ENCODE results near the genes TACC3, NSD2 and ADD1.

- RRBS = 86% methylated on average over 5 of the region's 16 CpGs
Measured at GRCh38 chr4:1245734-1246162, 3.2 kb downstream of the CTBP1 start.

DNA sequence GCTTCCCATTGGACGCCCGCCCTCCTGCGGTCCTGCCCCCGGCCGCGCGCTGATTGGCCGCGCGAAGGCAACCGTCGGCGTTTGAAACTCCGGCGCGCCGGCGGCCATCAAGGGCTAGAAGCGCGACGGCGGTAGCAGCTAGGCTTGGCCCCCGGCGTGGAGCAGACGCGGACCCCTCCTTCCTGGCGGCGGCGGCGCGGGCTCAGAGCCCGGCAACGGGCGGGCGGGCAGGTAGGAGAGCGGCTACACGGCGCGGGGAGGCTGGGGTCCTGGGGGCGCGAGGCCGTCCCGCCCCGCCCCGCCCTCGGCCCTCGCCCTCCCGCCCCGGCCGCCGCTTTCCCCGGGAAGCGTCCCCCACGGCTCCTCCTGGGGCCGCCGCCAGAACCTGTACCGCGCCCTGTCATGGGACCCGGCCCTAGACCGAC, at the start of gene TACC3:
TACC3 (plus strand) TSS at position 109 of the 425 bp plus-strand sequence.
- RRBS = under 1% methylated on average over 38 of the region's 60 CpGs

- RRBS = no CpG with 5 or more reads among the region's 25 CpGs
Measured at GRCh38 chr4:1727109-1728094, 6.1 kb downstream of the TACC3 start.

DNA sequence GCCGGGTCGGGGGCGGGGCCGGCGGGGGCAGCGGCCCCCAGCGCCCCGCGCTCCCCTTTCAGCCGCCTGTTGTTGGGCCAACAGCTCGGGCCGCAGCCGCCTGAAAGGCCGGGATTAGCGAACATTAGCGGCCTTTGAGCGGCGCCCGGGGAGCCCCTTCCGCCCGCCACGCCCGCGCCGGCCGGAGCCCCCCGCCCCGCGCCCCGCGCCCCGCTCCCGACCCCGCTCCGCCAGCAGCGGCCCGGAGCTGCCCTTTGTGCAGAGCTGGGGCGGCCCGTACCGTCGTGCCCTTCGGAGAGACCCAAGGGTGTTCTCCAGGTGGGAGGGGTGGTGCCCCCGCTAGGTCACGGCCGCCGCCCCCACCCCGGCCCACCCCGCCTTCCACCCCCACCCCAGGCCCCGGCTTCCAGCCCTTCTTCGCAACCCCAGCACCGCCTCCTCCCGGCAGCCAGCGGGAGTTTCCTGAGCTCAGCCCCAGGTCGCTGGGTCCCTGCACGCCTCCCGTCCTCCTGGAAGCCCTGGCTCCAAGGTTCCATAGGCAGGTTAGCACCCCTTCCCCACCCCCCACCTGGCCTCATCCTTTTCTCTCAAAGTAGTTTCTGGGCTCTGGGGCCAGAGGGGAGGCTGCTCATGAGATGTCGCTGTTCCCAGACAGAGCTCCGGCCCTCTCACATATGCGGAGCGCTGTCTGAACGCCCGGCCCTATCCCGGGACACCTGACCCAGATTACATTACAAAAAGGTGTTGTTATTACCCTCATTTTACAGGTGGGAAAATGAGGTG, 25.3 kb upstream of the FGFR3 start:
- RRBS = 6% methylated on average over 30 of the region's 63 CpGs

GRCh38 chr4:1794380-1794816, 1.3 kb downstream of the FGFR3 start:
- RRBS = 2% methylated on average over 8 of the region's 52 CpGs

- RRBS = no CpG with 5 or more reads among the region's 17 CpGs
Measured at GRCh38 chr4:1834372-1835131, 21.4 kb downstream of the LETM1 start.

DNA sequence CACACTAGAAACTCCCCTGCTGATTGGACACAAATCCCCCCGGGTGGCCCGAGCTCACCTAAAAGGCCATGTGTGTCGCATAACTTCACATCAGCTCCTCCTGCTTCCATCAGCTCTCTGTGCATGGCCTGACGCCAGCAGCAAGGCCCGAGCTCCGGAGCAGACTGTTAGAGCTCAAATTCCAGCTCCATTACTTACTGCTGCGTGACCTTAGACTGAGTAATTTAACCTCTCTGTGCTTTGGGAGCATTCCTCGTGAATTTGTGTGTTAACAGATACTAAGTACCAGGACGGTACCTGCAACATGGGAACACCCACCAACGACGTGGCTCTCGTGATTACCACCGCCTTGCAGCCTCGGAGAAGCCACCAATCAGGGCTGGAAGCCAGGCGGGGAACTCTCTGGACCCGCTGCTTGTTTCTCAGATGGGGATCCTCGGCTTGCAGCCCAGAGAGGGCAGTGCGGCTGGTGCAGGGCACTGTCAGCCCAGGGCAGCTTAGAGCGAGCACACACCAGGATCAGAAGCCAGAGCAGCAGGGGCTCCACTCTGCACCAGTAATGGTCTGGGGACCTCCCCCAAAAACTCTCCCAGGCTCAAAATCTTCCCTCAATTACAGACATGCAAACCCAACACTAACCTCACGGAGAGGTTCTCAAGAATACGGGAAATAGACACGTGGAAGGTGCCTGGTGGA, 12.9 kb downstream of the LETM1 start:
- RRBS = no CpG with 5 or more reads among the region's 22 CpGs

GRCh38 chr4:1870675-1871760, at the start of gene NSD2:
Gene NSD2, plus strand, starts transcription at chr4:1871393.
- RRBS = under 1% methylated on average over 83 of the region's 178 CpGs

- RRBS = under 1% methylated on average over 19 of the region's 85 CpGs
Measured at GRCh38 chr4:2042171-2043089, 635 bp downstream of the C4orf48 start.

GRCh38 chr4:2252988-2254180, 8.5 kb downstream of the MXD4 start:
- RRBS = no CpG with 5 or more reads among the region's 33 CpGs

DNA sequence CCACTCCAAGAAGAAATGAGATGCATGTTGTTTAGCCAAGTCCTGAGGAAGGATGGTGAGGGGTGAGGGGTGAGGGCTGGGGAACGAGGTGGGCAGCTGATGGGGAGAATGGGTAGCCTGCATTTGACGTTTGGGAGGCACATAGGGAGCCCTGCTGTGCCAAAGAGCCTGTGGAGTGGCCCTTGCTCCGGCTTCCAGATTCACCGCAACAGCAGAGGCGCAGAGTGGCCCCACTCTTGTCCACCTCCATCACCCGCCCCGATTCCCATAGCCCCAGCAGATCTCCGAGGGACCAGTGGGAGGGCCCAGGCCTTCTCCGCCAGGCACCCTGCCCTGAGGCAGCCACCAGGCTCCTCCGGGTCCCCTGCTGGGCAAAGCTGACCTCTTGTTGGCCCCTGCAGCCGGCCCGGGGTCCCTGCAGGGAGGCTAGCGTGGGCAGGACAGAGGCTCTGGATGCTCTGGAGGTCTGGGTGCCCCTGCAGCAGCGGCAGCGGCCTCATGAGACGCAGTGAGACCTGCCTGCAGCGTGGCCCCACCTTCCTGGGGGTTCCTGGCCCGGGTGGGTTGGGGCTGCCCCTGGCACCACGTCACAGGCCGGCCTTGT, 8.3 kb upstream of the MXD4 start:
- RRBS = 31% methylated on average over 3 of the region's 20 CpGs

- RRBS = no CpG with 5 or more reads among the region's 13 CpGs
Measured at GRCh38 chr4:2513191-2513932, 23.1 kb upstream of the FAM193A start.

- RRBS = 1% methylated on average over 73 of the region's 143 CpGs
Measured at GRCh38 chr4:2536804-2537997, 754 bp downstream of the FAM193A start.

DNA sequence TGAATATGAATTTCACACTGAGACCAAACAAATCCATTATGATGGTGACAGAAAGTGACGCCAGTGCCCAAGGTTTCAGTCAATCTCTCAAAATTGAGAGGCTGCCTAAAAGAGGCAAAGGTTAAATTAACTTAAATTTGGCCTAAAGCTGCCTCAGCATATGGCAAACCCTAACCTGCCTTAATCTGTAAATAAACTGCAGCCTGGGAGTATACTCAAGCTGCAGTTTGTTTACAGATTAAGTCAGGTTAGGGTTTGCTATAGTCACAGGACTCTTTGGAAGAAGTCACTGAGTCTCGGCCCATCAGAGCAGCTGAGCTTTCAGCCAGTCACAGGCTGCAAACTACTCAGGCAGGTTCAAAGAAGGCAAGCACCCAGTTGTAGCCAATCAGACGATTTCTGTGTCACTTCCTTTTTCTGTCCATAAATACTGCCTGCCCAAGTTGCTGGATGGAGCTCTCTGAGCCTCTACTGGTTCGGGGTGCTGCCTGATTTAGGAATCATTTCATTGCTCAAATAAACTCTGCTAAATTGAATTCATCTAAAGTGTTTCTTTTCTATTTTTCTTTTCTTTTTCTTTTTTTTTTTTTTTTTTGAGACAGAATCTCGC, 7.4 kb upstream of the SH3BP2 start:
- RRBS = no CpG with 5 or more reads among the region's 5 CpGs

DNA sequence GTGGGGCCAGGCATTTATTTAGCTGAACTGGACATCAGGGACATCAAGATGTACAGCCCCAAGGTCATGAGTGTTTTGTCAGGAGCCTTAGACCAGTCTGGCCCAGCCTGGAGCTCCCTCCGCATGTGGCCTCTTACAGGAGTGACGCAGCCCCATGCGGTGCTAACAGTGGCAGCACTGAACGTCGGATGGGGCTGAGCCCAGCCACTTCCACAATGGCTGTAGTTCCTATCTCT, 2.1 kb upstream of the SH3BP2 start:
- RRBS = no CpG with 5 or more reads among the region's 5 CpGs

DNA sequence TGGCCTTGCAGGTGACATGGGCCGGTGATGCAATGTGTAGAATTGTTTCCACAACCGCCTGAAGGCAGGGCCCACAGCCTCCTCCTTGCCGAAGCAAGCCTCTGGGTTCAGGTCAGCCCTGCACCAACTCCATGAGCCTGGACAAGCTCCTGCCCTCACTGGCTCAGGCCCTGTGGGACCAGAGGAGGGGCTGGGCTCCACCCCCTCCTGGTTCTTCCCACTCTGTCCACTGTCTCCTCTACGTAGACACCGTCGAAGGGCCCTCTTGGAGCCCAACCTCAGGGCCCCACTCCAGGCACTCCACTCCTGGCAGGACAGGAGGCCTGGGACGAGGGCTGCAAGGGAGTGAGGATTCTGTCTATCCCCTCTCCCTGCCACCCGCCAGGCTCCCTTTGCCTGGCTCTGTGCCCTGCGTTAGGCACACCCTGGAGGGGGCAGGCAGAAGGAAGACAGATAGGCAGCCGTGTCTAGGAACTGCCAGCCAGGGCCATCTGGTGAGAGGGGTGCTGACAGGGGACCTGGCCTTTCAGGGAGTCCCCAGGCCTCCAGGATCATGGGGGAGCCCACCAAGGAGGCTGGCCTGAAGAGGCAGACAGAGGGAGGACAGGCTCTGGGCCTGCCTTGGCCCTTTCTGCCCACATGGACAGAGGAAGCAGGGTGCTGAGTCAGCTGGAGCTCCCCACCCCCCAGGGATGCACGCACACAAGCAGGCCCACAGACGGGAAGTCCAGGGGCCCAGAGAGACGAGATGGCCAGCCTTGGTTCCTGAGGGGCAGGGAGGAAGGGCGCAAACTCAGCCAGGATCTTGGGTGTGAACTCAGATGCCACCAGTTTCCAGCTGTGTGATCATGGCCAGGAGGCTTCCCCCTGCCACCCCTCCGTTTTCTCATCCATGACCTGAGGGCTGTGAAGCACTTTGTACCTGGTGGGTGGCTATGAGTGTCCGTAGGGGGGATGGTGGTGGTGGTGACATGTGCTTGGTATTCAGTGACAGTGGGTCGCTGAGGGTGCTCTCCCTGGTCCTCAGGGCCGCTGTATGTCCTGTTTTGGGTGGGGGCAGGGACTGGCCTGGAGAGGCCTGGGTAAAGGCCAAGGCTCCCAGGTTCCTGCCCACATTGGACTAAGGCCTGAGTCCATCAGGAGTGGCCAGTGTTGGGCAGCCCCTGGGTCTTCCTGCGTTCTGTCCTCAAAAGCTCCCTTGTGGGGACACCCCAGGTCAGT, 1.7 kb downstream of the SH3BP2 start:
- RRBS = no CpG with 5 or more reads among the region's 19 CpGs

DNA sequence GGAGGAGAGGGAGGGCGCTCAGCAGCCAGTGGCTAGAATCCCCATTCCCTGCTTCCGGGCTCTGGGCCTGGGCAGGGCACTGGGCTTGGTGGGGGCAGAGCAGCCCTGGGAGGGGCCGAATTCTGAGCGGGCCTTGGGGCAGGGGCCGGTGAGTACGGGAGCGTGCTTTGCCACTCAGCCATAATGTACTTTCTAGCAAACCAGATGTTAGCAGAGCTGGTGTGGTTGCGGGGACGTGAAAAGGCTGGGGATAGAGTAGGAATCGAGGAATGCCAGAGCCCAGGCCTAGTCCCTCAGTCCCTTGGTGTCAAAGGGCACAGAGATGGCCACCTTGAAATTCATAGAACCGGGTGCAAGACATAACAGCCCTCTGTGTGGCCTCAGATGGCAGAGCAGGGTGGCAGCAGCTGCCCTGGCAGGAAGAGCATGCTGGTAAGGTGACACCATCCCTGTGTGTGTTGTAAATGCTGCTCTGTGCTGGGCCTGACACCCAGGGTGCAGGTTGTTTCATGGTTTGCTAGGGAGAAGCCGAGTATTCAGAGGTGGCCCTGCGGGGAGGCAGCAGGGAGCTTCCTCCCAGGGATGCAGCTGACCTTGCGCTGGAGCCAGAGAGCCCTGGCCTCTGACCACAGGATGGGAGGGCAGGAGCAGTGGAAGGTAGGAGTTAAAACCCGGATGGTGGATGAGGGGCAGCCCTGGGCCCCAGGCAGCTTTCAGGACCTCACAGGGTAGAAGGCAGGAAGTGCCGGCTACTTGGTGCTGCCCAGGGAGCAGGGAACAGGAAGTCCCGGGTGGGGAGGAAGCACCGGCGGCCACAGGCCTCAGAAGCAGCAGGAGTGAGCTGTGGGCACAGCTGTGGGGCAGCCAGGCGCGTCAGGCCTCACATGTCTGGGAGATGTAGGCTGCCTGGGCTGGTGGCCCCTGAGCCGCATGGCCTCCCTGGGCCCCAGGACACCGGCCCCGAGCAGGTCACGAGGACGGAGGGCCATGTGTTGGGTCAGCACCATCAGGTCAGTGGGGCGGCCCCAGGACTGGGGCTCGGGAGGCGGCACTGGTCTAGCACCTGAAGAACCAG, 18.9 kb downstream of the SH3BP2 start:
- RRBS = 14% methylated on average over 3 of the region's 29 CpGs

DNA sequence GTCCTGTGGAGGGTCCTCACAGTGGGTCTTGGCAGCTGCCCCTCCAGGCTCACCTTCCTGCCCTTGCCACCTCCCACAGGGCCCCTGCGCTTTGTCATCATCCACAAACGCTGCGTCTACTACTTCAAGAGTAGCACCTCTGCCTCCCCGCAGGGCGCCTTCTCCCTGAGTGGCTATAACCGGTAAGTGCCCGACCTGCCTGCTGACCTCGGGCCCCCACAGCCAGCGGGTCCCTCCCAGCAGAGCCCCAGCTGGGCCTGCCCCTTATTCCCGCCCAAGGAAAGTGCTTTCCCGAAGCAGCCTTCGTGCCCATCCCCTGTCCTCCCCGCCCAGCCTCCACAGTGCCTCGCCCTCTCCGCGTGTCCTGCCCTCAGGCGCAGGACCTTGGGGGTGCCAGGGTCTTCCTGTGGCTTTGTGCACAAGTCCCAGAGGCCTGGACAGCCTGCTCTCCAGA, 20.8 kb upstream of the ADD1 start:
- RRBS = no CpG with 5 or more reads among the region's 17 CpGs

GRCh38 chr4:2843544-2844130, at the start of gene ADD1:
Gene ADD1, plus strand, starts transcription at chr4:2843844.
- RRBS = under 1% methylated on average over 34 of the region's 76 CpGs

- RRBS = 2% methylated on average over 21 of the region's 47 CpGs
Measured at GRCh38 chr4:2844131-2844891, 667 bp downstream of the ADD1 start.